Prostate gland (tissue), 2 donors: ENCODE data around the genes OXCT2, PPT1 and SLFNL1.

DNA sequence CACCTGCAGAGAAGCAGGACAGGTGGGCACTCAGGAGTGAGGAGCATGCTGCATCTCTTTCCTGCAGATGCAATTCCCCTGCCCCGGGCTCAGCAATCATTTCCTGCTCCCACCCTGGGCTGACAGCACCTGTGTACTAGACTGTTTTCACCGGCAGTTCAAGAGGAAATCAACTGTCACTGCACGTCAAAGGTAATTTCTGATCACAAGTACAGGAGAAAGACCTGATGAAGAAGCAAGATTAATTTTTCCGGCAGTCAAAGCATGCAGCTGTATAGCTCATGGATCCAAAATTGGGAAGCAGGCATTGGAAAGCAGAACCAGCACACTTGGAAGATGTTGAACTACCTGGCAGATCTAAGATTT, 8.9 kb upstream of the NT5C1A start:
- PRO-cap = no peak
- RAMPAGE, long total RNA, 2 experiments = no peak in any of the 2 experiments

DNA sequence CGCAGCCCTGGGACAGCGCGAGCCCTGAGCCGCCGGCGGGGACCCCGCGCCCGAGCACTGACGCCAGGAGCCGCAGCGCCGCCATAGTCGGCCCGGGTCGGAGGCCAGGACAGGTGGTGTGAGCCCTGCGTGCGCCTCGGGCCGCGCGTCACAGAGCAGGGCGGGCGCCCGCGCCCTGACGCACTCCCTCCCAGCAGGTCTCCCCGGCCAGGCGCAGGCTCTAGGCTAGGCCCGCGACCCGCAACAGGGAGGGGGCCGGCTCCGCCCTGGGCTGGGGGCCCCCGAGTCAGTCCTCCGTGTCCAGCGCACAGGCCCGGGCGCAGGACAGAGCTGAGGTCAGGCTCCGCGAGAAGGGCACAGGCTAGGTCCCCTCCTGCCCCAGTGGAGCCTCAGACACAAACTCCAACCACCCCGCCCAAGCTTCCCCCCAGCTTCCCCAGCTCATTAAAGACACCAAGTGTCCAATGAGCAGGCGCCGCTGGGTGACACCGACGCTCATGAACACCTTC, at the start of gene OXCT2:
Gene OXCT2 (minus strand): TSS at position 178 of the 509 bp plus-strand sequence.
- PRO-cap = no peak
- RAMPAGE, long total RNA, 2 experiments = no peak in any of the 2 experiments

DNA sequence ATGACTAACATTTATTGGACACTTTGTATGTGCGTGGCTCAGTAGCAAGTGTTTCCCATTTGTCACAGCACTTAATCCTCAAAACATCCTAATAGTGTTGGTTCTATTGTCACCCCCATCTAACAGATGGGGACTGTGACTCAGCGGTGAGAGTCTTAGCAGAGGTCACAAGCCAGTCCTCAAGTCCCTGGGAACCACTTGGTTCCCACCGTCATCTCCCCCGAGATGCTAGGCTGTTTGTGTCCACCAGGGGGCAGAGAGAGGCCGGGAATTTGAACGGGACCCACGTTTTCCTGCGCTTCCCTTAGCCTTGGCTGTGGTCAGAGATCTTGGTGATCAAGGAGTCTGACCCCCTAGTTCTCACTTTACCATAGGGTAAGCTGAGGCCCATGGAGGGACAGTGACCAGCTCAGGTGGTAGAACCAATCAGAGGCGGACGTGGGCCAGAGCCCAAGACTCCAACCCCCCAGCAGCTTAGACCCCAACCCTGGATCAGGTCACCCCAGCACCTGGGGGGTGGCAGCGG, 28.1 kb upstream of the BMP8B start:
- PRO-cap = no peak
- RAMPAGE, long total RNA, 2 experiments = no peak in any of the 2 experiments

DNA sequence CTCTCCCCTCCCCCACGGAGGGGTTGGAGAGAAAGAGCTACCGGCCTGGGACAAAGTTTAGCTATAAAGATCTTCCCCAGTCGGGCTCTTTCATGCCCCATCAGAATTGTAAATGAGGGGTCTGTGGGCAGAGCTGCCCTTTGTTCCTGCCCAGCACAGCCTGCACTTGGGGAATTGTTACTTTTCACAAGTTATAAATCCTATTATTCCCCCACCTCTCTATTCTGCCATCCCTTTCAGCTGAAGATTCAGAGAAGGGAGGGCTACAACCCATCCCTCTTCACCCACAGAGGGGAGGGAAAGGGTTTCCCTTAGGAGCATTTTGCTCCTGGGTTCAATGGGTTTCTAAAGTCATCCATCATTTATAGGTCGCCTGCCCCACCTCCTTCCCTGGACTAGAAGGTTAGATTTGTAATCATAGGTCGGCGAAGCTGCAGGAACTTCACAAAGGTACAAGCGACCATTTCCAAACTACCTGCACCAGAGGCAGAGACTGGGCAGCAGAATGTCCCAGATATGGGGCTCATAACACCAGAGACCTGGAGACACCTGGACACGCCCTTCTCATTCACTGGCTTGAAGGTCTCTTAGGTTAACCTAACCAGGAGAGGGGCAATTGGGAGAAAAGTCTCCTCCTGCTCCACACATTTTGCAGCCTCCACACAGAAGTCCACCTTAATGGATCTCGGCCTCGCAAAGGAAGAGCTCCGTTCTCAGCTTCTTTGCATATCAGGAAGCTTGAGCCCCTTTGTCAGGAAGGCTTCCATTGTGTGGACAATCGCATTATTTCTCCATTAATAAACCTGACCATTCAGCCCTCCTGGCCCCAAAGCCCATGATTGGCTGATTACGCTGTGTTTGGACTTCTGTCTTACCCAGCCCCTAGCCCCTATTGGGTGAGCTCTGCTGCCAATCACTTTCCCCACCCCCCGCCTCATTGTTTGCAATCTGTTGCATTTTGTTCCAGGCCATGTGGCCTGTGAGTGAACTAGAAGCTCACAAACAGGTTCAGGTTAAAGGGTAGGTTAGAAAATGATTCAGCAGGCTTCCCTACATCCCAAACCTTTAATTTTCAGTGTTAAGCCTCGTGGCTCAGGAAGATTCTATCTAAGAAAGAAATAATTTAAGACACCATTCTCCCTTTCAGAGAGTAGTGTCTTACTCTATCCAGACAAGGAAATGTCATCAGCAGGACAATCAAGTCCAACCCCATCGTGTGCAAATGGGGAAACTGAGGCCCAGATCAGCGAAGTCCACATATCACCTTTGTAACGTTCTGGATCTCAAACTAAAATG, 3.0 kb downstream of the MYCL start:
- PRO-cap = unidirectional peak, plus-strand start at position 966 of the sequence
- RAMPAGE, long total RNA, 2 experiments = no peak in any of the 2 experiments

- PRO-cap = no peak
- RAMPAGE, long total RNA, 2 experiments = no peak in any of the 2 experiments
Observed at GRCh38 chr1:39926339-39926847, 24.7 kb upstream of the MYCL start.

GRCh38 chr1:40096471-40097528, at the start of gene PPT1:
TSS of gene PPT1 (minus strand) at chr1:40097252.
- PRO-cap = bidirectional peak, plus-strand start at chr1:40097322, minus-strand start at chr1:40097252
- RAMPAGE, long total RNA, 2 experiments = start-site peak on the minus strand in 2 of 2 experiments, at chr1:40097242-40097254 at its widest, 308 to 588 reads per replicate

GRCh38 chr1:40143845-40144247, 17.3 kb upstream of the RLF start:
- PRO-cap = no peak
- RAMPAGE, long total RNA, 2 experiments = no peak in any of the 2 experiments

DNA sequence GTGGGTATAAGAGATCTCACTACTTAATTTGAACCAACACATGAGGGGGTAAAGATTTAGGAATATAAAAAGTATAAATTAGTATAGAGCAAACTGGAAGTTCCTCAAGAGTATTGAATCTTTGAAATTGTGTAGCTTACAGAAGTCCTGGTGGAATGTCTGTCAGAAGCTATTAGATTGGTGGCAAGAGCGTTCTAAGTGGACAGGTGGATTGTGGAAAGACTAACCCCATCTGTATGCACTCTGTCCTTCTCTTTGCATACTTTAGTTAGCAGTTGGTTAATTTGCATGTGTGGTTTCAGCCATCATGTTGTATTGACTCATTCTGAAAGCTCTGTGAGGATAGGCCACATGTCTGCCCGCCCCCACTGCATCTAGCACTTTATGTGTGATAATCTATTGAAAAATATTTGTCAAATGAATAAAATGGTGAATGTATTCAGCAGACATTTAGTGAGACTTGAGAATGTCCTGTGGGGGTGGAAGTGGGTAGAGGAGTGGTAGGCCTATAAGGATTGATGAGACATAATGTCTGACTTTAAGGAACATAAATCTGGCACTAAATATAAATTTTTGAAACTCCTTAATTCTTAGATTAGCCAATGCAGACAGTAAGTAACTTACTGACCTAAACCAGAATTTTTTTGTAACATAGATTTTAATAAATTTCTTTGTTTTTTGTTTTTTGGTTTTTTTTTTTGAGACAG, 25.3 kb downstream of the RLF start:
- PRO-cap = no peak
- RAMPAGE, long total RNA, 2 experiments = no peak in any of the 2 experiments

DNA sequence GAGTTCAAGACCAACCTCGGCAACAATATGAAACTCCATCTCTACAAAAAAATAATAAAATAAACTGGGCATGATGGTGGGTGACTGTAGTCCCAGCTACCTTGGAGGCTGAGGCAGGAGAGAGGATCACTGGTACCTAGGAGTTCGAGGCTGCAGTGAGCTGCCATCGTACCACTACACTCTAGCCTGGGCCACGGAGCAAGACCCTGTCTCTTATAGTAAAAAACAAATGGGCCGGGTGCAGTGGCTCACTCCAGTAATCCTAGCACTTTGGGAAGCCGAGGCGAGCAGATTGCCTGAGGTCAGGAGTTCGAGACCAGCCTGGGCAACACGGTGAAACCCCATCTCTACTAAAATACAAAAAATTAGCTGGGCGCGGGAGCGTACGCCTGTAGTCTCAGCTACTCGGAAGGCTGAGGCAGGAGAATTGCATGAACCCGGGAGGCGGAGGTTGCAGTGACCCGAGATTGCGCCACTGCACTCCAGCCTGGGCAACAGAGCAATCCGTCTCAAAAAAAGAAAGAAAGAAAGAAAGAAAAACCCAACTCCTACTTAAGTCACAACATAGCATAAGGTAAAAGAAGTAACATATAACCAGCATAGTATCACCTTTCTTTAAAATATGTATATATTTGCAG, 30.4 kb upstream of the TMCO2 start:
- PRO-cap = no peak
- RAMPAGE, long total RNA, 2 experiments = no peak in any of the 2 experiments

GRCh38 chr1:40258409-40258886, 412 bp downstream of the ZMPSTE24 start:
- PRO-cap = no peak
- RAMPAGE, long total RNA, 2 experiments = no peak in any of the 2 experiments

- PRO-cap = no peak
- RAMPAGE, long total RNA, 2 experiments = no peak in any of the 2 experiments
Observed at GRCh38 chr1:40311151-40311655, 5.9 kb downstream of the COL9A2 start.

GRCh38 chr1:40382132-40382579, 8.6 kb downstream of the SMAP2 start:
- PRO-cap = no peak
- RAMPAGE, long total RNA, 2 experiments = no peak in any of the 2 experiments

DNA sequence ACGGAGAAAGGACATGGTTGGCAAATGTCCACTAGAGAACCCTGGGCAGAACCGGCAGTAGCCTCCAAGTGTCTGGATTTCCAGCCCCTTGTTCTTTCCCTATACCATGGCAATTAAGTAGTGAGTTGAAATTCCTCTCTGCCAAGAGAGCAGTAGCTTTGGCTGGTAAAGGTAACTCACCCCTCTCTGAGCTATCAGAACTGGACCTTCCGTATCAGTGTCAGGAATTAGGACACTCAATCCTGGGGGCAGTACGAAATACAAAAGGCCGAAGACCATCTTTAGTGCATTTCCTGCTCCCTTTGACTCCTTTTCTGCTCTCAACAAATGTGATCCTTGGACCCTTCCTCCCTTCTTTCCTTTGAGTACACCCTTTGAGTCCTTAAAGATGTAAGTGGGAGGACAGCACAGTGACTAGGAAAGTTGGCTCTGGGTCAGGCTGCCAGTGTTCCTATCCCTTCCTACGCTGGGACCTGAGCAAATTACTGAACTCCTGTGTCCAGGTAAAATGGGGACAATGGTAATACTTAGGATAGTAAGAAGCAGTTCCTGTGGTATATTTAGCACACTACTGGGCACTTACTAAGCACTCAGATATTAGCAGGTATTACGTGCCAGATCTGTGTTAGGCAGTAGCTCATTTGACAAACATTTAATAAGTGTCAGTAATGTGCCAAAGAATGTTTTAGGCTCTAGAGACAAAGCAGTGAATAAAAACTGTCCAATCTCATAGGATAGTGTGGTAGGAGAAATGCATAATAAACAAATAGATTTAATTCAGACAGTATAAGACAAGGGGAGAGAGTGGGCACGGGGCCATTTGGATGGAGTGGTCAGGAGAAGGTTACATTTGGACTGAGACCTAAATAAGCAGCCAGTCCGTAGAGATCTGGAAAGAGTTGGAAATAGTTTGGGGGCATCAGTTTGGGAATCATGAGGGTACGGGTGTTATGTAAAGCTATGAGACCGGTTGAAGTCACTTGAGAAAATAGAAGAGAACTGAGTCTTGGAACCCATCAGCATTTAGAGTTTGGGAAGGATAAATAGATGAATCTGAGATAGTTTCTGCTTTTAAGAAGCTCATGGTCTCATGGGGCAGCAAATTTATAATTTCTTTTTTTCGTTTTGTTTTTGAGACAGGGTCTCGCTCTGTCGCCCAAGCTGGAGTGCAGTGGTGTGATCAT, 26.3 kb upstream of the ZFP69B start:
- PRO-cap = no peak
- RAMPAGE, long total RNA, 2 experiments = no peak in any of the 2 experiments

DNA sequence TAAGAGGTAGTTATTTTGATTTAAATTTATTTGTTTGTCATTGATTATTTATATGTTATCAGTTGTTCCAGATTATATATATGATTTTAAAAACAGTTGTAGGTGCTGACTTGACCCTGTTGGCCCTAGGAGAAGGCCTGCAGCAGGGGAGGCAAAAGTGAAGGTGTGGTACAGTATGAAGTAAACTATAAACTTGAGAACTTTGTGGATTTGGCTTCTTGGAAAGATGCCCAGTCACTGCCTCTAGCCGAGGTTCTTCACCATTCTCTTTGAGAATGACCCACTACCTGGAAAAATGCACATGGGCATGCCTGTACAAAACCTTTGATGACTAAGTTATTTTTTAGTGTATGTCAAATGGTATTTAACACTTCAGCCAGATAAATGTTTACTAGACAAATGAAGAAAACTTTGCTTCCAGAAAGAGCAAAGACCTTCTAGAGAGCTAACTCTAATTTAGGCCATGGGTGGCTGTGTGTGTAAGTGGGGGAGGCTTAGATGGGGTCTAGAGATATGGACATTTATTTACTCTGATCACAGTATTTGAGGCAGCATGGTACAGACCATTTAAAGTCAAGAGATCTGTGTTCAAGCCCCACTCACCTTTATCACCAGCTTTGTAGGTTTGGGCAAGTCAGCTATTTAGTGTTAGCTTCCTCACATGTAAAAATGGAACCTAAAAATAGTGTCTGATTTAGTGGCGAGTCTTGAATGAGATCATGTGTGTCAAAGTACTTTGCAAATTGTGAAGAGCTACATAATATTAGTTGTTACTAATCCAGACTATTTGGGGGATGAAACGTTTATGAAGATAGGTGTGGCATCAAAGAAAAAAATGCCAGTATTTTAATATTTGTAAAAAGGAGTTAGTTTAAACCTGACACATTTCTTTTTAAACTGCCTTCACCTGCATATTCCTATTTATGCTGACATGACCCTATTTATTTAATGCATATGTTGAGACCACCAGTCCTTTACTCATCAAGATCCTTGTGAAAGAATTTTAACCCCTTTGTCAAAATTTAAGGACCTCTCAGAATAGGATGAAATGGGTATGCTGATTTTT, 20.1 kb downstream of the NFYC start:
- PRO-cap = unidirectional peak, minus-strand start at position 277 of the sequence
- RAMPAGE, long total RNA, 2 experiments = no peak in any of the 2 experiments

- PRO-cap = no peak
- RAMPAGE, long total RNA, 2 experiments = no peak in any of the 2 experiments
Observed at GRCh38 chr1:40758402-40759244, 25.0 kb upstream of the KCNQ4 start.

DNA sequence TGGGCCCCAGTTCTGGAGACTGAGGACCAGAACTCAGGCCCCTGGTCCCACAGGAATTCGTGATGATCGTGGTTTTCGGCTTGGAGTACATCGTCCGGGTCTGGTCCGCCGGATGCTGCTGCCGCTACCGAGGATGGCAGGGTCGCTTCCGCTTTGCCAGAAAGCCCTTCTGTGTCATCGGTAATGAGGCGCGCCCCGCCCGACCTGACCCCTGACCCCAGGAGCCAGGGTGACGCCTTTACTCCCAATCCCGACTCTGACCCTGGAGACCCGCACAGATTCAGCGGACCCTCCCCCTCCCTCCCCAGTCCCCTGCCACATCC, 34.5 kb downstream of the KCNQ4 start:
- PRO-cap = no peak
- RAMPAGE, long total RNA, 2 experiments = no peak in any of the 2 experiments

DNA sequence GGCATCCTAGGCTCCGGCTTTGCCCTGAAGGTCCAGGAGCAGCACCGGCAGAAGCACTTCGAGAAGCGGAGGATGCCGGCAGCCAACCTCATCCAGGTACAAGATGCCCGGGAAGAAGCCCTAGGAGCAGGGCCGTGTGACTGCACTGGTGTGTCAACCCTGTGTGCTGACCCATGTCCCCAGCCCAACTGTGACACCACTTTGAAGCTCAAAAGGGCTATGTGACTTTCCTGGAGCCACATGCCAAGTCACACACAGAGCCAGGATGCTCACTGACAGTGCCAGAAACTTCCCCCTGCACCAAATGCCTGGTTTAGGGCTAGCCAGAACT, 36.5 kb downstream of the KCNQ4 start:
- PRO-cap = no peak
- RAMPAGE, long total RNA, 2 experiments = no peak in any of the 2 experiments

- PRO-cap = unidirectional peak, minus-strand start at chr1:40899420; bidirectional peak, plus-strand start at chr1:40899793, minus-strand start at chr1:40899512
- RAMPAGE, long total RNA, 2 experiments = no peak in any of the 2 experiments
Observed at GRCh38 chr1:40899282-40899988, 37.3 kb upstream of the CITED4 start.

DNA sequence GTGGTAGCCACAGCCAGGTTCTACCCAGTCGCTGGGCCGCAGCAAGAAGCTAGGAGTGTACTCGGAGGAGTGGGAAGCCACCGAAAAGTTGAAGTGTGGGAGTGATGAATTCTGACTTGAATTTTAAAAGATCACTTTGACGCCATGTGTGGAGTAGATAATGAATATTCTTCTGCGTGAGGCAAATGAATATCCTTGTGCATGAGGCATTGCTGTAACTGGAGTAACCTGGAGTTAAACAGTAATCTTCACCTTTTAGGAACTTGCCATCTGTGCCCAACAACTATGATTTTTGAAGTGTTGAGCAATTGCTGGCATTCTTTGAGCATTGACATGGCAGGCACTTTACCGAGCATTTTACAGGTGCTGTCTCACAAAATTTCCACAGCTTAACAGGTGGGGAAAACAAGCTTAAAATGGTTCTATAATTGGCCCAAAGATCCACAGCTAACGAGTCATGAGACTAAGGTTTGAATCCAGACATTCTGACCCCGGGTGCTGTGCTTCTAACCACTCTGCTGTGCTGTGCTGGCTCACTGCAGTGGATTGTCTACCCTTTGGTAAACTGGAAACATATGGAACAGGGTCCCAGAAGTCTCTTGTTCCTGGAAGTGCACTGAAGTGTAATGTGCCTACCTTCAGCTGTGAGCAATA, 7.0 kb downstream of the CTPS1 start:
- PRO-cap = no peak
- RAMPAGE, long total RNA, 2 experiments = no peak in any of the 2 experiments

GRCh38 chr1:41021025-41022023, at the start of gene SLFNL1:
TSS of gene SLFNL1 (minus strand) at chr1:41021725.
- PRO-cap = no peak
- RAMPAGE, long total RNA, 2 experiments = start-site peak on the minus strand in 1 of 2 experiments, at chr1:41021717-41021730 at its widest, 7 reads per replicate